Measurements from ENCODE around the genes CHST3, P4HA1 and DNAJC9.

GRCh38 chr10:71757289-71758146 is 15.8 kb downstream of the VSIR start:
- PRO-cap, result no peak

GRCh38 chr10:71760653-71761856 is 12.3 kb downstream of the VSIR start:
- PRO-cap, result no peak

DNA sequence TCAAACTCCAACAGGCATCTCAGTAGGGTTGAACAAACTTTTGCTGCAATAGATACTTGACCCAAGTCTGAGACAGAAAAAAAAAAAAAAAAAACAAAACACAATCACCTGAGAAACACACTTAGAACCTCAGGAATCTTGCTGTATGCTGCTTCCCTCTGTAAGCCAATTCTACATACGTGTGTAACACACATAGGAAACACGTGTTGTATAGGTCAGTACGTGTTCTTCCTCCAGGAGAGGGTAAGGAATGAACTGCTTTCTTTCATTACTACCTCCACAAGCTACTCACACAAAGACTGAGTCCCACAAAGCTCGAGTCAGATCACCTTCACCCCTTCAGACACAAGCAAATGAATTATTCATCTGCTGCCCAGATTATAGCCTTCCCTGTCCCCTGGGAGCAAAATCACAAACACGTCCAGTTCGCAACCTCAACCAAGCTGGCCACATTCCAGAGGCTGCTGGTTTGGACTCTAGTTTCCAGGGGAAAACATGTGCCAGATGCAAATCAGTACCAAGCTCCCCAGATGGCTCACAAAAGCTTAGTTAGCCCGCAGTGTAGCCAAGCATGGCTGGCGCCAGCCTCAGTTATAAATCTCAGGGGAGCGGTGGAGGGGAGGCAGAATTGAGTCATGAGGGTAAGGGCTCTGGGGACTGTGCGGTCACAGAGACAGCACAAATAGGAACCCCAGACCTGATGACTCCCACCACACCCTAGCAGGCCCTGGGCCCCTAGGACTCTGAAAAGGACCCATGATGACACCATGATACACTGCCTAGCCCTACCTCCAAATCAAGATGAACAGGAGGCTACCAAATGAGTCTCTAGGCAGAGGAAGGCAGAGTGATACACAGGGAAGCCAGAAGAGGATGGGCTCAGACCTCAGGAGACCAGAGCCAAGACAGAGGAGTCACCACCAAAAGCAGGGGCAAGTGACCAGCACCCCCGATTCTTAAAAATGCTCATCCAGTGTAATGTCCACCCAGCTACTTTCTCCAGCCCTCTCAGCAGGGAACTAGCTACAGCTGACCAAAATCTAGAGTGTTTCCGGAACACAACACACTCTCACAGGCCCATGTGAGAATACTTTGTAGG is 15.0 kb downstream of the PSAP start:
- PRO-cap, result bidirectional peak, plus-strand start at position 746 of the sequence, minus-strand start at position 445 of the sequence; bidirectional peak, plus-strand start outside the sequence, minus-strand start at position 1,010 of the sequence

- PRO-cap, result no peak
Observed at GRCh38 chr10:71889905-71890787, 39.1 kb upstream of the PSAP start.

GRCh38 chr10:71963941-71964721 is at the start of gene CHST3:
TSS of gene CHST3 (plus strand) at chr10:71964395.
- PRO-cap, result bidirectional peak, plus-strand start at chr10:71964413, minus-strand start at chr10:71964380; bidirectional peak, plus-strand start at chr10:71964520, minus-strand start at chr10:71964495

- PRO-cap, result no peak
Observed at GRCh38 chr10:72035388-72036017, 52.8 kb downstream of the SPOCK2 start.

- PRO-cap, result no peak
Observed at GRCh38 chr10:72037727-72038720, 50.3 kb downstream of the SPOCK2 start.

DNA sequence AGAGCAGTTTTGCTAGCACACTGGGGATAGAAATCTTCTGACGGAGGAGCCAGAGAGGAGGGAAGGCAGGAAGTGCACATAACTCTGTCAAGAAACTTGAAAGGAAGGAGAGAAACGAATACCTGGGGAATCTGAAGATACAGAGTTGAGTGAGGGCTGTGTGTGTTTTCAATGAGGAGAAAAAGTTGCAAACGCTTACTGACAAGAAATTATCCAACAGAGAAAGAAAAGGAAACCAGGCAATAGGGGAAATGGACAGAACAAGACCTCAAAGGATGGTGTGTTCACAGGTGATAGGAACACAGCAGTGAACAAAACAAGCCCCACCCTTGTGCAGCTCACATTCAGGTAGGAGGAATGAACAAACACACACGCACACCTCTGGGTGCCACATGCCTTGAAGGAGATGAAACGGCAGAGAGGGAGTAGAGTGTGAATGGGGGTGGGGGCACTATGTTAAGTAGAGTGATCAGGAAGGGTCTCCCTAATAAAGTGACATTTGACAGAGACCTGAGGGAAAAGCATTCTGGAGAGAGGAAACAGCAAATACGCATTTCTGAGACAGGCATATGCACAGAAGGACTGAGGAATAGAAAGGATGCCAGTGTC is 46.7 kb upstream of the SPOCK2 start:
- PRO-cap, result no peak

DNA sequence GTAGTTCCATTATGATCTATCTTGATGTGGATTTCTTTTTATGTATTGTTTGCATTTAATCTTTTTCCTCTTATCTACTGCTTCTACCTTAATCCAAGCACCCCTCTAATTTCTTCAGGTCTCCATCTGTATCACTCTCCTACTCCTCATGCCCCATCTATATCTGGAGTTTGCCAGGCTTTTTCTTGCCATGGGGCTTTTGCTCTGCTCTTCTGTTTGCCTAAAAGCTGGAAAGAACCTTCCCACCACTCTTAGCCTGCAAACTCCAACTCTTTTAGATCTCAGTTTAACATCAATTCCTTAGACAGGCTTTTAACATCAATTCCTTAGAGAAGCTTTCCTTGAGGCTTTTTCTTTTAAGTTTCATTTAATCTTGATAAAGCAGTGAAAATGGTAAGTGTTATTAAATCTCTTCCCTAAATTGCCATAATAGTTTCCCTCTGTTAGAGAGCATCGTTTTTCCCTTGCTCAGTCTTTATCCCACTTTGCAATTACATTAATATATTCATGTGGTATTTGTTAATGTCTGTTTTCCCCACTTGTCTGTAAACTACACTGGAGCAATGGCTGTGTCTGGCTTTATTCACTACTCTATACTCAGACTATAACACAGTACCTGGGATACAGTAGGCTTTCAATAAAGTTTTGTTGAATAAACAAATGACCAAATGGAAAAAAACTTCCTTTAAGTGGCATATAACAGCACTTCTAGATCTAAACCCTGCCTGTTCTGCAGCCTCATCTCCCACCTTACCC is 57.0 kb upstream of the SPOCK2 start:
- PRO-cap, result no peak

- PRO-cap, result no peak
Observed at GRCh38 chr10:72277264-72277778, 3.6 kb downstream of the DDIT4 start.

- PRO-cap, result unidirectional peak, minus-strand start at chr10:72309826
Observed at GRCh38 chr10:72309305-72310115, 35.8 kb downstream of the DDIT4 start.

- PRO-cap, result no peak
Observed at GRCh38 chr10:72605019-72605458, 20.8 kb downstream of the MICU1 start.

DNA sequence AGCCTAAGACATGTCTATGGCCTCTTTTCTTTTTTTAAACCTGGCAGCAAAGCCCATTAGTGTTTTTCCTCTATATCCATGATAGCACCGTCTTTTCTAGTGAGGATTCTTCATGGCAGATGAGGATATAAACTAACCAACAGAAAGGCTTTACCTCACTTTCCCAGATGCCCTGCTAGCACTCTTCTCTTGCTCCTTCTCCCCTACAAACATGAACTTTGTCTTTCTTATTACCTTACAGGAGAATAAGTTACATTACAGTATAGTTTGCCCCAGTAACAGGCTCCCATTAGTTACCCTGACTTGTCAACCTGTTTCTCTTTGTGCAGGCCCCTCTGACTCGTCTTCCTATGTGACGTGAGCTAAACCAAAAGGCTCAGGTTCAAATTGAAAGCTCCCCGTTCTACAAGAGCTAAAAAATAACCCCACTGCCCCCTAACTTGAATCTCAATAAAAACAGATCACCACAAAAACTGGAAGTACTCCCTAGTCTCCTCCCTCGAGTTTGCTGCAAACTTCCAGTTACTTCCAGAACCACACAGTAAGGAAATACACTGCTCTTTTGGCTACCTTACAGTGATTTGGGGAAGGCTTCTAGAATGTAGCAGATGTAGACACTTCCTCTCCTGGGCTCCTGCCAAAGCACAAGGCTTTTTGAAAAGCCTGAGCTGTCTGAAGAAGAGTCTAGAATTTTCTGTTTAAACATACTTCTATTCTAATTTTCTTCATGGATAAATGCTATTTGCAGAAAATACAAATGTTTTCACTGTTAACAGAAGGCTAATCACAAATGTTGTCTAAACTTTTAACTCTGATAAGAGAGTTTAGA is 20.0 kb downstream of the P4HA1 start:
- PRO-cap, result bidirectional peak, plus-strand start at position 576 of the sequence, minus-strand start at position 449 of the sequence; unidirectional peak, minus-strand start at position 628 of the sequence

DNA sequence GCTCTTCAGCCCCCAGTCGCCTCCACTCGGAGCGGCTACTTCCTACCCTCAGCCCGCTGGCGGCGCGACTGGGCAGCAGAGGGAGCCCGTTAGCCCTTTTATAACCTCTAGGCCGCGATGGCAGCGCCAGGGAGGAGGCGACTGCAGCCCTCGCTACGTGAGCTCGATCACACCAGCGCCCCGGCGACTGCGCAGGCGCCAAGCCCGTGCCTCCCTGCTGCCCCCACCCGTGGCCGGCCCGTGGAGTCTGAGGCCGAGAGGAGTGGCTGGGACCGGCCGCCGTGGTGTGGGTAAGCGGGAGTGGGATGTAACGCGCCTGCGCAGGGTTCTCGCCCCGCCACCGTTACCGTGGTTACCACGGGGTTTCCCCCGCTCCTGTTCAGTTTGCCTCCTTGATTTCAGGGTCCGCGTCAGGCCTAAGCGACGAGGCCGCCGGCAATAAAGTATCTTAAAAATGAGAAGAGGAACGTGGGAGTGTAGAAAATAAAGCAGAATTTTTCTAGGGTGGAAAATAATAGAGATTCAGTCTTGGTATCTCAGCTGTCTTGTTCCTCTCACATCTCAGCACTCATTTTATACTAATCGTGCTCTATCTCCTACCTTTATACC is at the start of gene P4HA1:
P4HA1 (minus strand) TSS at position 74 of the 609 bp plus-strand sequence.
- PRO-cap, result bidirectional peak, plus-strand start at position 382 of the sequence, minus-strand start at position 28 of the sequence

DNA sequence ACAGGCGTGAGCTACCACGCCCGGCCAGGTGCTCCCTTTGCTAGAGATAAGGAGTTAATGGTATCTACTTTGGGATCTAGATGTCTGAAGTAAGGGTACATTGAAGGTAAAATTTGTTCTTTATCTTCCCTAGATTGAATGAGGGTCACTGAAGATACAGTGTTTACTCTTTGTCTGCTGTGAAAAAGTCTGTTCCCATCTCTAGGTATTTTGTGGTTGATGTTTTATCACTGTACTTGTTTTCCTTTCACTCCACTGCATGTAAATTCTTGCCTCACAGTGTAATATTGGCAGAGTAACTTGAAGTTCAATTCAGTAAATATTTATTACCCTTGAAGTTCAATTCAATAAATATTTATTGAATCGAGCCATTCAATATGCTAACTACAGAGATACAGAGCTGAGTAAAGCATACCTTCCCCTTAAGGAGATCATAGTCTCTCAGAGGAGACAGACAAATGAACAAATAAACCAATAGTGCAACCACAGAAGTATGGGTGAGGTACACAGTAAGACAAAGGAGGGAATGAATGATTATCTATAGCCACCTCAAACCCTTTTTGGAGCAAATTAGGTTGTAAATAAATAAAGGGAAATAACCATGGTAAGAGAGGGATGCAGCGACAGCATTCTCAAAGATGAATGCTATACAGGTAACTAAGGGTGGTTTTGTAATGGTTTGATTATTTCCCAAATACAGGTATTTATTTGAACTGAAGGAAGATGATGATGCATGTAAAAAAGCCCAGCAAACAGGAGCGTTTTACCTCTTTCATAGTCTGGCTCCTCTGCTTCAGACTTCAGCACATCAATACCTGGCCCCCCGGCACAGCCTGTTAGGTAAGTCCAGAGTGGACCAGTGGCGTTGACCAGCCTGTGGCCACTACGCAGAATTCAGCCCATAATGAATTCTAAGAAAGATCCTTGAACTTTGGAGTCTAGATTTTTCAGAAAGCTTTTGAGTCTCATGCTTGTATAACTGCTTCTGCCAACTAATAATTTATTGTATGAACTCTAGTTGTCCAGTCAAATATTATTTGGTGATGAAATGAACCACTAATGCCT is 9.4 kb downstream of the NUDT13 start:
- PRO-cap, result no peak

DNA sequence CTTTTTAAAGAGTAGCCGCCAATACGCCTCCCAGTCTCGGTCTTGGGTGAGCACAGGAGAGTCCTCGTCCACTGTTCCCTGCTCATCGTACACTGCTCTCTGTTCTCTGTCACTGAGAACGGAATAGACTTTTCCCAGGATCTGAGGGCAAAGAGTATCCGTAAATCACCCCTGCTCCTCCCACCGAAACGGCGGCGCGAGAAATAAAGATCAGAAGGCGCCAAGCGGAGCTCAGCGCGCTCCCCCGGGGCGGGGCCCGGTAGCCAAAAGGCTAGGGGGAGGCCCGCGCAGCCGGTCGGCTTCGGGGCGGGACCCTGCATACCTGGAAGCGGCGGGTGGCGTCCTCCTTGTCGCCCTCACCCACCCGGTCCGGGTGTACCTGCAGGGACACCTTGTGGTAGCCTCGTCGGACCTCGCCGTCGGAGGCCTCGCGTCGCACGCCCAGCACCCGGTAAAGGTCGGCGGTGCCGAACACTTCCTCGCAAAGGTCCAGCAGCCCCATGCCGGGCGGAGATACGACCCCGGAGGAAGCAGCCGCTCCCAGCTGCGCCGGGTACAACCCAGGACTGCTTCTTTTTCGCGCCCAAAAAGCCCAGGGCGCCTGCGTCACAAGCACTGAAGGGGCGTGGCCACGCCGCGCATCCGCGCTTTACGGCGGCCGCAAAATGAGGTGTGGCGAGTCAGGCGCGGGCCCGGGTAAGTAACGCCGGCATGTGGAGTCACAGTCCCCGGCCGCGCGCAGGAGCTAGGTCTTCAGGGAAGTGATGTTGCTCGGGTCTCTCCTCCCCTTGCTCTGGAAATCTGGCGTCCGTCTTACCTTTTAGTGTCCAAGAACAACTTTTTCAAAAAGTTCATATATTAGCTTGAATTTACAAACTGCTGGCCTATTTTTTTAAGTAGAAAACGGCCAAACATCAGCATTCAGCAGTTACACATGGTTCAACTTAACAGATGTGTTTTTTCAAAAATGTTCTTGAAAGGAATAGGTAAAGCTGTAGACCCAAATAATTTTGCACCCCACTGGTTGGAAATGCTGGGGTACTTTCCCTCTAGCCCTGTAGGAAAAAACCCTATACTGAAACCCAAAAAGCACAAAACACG is at the start of gene DNAJC9:
DNAJC9 (minus strand) TSS at position 568 of the 1,101 bp plus-strand sequence.
- PRO-cap, result unidirectional peak, plus-strand start at position 33 of the sequence; bidirectional peak, plus-strand start at position 294 of the sequence, minus-strand start at position 194 of the sequence; bidirectional peak, plus-strand start at position 703 of the sequence, minus-strand start at position 568 of the sequence

DNA sequence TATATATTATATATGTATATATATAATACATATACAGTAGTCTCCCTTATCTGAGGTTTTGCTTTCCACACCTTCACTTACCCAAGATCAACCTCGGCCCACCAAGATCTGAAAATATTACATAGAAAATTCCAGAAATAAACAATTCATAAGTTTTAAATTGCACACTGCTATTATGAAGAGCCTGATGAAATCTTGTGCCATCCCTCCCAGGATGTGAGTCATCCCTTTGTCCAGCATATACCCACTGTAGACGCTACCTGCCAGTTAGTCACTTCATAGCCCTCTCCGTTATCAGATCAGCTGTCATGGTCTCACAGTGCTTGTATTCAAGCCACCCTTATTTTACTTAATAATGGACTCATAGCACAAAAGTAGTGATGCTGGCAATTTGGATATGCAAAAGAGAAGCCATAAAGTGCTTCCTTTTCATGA is 9.6 kb upstream of the MRPS16 start:
- PRO-cap, result no peak

- PRO-cap, result unidirectional peak, plus-strand start at chr10:73357425
Observed at GRCh38 chr10:73357186-73357572, 1.5 kb downstream of the CFAP70 start.

- PRO-cap, result no peak
Observed at GRCh38 chr10:73432625-73433217, 640 bp downstream of the MSS51 start.

DNA sequence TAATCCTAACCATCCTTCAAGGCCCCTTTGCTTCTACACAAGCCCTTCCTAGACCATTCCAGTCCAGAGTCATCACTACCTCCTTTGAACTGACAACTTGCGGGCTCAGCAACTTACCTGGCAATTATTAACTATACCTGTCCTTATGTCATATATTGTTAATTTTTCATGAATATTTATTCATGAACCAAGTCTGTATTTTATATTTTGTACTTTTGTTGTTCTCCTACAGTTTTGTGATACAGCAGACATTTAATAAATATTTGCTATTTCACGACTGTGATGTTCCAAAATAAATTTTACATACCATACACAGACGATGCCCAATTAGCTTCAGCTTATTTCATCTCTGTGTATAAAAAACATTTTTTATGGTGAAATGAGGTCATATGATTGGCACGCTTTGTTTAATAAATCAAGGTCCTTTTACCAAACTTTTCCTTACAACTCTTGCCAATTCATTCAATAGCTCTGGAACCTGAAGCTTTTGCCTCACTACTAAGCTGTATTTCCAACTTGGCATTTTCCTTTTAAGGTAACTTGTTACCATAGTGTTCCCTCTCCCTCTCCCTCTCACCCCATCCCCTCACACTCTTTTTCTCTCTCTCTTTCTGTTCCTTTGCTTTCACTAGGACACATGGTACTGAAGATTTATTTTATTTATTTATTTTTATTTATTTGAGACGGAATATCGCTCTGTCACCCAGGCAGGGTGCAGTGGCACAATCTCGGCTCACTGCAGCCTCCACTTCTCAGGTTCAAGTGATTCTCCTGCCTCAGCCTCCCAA is 5.5 kb downstream of the PPP3CB start:
- PRO-cap, result no peak